Esophagus squamous epithelium (tissue), 4 donors: ENCODE measurements around the gene SLC8B1.

DNA sequence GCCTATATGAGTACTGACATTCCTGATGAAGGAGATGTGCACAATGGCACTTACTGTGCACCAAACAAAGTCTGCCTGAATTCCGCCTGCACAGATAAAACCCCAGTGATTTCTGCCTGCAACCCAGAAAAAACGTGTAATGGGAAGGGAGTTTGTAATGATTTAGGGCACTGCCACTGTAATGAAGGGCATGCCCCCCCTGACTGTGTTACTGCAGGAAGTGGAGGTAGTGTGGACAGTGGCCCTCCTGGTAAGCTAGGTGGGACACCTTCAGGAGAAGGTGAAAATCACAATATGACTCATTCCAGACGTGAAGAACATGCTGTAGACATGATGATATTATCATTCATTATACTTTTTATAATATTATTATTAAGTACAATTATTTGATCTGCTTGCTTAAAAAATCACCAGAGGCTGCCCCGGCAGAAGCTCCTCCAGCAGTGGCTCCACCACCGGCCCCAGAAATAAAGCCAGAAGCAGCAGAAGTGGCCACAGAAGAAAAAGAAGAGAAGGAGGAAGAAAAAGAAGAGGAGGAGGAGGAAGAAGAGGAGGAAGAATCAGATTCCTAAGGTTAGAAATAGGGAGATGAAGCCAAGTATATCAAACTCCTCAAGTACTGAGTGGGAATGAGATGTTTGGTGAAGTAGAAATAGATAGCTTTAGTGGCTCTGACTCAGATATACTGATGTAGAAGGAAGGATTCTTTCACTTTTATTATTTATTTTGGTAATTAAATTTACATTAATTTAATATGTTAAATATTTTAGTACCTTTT lies 59.3 kb downstream of the MAPKAPK5 start:
- PRO-cap, result no peak
- RAMPAGE, long total RNA, 4 experiments, result no peak in any of the 4 experiments

DNA sequence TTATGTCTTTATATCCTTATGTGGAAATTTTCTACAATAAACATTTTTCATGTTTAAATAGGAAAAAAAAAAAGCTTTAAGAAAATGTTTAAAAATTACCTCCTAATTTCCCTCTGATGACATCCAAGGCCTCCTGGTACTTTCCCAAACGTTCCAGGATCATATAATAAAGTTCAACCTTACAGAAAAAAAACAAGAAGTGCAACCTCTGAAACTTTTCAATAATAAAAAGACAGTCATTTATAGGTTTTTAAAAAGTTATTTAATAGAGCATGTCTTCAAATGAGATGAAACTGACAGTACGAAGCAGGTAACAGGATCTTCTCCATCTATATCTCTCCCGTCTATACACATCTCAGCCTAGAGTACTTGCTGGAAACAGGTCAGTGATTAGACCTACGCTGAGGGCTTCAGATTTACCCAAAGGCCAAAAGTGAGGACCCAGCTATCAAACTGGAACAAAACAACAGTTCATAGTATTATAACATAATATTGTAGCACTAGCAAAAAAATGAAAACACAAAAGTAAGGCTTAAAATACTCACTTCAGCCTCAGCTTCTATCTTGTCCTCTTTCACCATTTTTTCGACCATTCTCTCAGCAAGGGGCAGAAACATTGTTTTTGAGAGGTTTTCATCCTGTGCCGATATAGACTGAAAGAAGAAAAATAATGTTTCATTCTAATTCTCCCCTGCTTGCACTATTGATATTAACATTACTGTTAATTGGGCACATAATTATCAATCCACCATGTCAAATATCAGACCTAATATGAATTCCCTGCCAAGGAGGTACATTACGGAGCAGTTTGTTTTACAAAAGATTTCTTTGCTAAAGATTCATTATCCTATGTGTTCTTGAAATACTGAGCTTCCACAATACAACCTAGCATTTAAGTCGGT lies 30.2 kb downstream of the NAA25 start:
- PRO-cap, result no peak
- RAMPAGE, long total RNA, 4 experiments, result no peak in any of the 4 experiments

DNA sequence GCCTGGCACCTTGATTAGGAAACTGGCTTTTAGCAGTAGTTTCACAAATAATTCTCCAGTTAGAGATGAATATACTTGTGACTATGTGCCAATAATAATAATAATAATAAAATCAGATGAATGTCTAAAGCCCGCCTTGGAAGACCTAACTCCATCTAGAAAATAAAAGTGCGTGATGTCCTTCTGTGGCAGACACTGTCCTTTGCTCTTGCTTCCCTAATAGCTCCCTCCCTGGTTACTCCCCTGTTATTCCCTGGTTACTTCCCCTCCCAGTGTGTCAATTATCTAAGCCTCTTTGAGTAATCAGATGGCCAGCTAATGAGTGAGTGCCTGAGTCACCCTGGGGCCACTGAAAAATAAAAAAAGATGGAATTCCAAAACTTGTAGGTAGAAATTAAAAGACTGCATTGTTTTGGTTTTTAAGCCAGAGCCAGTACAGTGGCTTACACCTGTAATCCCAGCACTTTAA lies 8.4 kb upstream of the TRAFD1 start:
- PRO-cap, result no peak
- RAMPAGE, long total RNA, 4 experiments, result no peak in any of the 4 experiments

DNA sequence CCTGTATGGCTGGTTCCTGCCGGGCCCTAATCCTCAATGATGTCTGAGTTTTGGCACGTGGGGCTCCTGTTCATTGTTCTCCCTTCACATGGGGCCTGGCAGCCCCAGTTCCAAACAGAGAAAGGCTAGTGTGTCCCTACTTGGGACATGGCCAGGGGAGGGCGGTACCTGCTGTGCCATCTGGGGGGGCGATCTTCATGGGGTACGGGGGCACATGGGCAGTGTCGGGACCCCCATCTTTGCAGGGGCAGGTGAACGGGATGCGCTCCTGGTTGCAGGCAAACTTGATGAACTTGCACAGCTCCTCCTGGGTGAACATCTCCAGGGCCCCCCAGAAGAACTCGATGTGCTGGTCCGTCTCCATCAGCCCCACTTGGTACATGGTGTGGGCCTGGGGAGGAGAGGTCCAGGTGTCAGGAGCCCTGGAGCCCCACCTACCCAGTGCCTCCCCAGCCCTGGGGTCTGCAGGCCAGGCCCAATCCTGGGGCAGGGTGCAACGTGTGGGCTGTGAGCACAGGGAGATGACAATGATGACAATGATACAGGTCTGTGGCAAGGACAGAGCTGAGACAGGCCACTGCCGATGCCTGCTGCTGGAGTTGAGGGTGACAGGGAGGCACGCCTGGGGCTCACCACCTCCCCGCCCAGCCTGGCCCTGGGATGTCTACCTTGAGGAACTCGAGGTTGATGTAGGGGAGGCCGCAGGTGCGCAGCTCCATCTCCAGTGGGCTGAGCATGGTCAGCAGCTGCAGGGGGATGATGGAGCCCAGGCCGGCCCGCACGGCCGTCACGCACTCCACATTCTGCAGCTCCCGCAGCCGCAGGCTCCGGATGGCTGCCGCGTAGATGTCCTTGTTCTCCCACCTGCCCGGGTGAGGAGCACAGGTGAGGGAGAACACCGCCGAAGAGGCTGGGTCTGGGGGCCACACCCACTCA lies 37.8 kb downstream of the TRAFD1 start:
- PRO-cap, result no peak
- RAMPAGE, long total RNA, 4 experiments, result start-site peak on the minus strand in 1 of 4 experiments, centred at position 589 of the sequence, 15 reads per replicate

DNA sequence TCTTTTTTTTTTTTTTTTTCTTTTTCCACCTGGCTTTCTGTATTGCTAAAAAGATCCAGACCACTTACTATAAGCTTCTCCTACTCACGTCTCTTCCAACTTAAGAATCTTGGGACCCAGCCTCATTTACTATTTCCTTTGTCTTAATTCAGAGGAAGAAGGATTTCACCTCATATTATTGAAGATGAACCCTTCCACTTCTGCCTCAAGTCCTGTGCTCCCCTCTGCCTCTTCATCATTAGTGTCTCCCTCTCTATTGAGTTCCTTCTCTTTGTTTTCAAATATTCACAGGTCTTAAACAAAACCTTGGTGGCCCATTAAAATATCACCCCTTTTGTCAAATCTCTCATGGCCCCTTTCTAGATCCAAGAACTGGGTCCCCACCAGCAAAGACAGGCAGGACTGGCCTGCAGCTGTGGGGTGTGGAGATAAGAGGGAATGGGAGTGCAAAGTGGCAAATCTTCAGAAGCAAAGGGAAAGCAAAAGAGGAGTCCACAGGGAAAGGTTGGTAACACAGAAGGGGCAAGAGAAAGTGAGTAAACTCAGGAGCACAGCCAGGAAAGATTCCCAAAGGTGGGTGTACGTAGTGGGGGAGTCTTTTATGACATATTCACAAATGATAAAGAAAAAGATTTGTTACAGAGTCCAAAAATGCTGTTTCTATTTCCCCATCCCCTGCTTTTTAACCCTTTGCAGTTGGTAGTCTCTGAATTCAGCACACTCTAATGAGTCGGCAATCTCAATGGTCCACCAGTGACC lies 98.1 kb downstream of the HECTD4 start:
- PRO-cap, result no peak
- RAMPAGE, long total RNA, 4 experiments, result no peak in any of the 4 experiments

- PRO-cap, result no peak
- RAMPAGE, long total RNA, 4 experiments, result no peak in any of the 4 experiments
These were observed 1.3 kb downstream of the RPL6 start for GRCh38 chr12:112408015-112408592.

DNA sequence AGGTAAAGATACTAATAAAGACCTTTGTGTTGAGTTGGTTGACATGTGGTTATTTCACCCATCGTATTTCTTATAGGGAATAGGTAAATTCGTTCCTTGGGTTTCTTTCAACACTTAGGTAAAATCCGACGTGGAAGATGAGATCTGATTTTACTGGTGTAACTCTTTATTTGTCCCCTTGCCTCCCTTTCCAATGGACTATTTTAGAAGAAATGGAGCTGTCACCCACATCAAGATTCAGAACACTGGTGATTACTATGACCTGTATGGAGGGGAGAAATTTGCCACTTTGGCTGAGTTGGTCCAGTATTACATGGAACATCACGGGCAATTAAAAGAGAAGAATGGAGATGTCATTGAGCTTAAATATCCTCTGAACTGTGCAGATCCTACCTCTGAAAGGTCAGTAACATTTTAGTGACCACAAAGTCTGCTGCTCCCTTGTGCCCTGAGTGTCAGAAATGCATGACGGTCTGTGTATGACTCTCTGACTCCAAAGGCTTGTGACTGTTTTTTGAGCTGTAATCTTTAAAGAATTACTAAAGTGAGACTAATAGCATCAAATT lies 31.4 kb downstream of the PTPN11 start:
- PRO-cap, result no peak
- RAMPAGE, long total RNA, 4 experiments, result no peak in any of the 4 experiments

DNA sequence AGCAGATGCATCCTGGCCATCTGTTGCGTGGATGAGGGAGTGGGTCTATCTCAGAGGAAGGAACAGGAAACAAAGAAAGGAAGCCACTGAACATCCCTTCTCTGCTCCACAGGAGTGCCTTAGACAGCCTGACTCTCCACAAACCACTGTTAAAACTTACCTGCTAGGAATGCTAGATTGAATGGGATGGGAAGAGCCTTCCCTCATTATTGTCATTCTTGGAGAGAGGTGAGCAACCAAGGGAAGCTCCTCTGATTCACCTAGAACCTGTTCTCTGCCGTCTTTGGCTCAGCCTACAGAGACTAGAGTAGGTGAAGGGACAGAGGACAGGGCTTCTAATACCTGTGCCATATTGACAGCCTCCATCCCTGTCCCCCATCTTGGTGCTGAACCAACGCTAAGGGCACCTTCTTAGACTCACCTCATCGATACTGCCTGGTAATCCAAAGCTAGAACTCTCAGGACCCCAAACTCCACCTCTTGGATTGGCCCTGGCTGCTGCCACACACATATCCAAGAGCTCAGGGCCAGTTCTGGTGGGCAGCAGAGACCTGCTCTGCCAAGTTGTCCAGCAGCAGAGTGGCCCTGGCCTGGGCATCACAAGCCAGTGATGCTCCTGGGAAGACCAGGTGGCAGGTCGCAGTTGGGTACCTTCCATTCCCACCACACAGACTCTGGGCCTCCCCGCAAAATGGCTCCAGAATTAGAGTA lies 6.7 kb upstream of the OAS2 start:
- PRO-cap, result no peak
- RAMPAGE, long total RNA, 4 experiments, result no peak in any of the 4 experiments

DNA sequence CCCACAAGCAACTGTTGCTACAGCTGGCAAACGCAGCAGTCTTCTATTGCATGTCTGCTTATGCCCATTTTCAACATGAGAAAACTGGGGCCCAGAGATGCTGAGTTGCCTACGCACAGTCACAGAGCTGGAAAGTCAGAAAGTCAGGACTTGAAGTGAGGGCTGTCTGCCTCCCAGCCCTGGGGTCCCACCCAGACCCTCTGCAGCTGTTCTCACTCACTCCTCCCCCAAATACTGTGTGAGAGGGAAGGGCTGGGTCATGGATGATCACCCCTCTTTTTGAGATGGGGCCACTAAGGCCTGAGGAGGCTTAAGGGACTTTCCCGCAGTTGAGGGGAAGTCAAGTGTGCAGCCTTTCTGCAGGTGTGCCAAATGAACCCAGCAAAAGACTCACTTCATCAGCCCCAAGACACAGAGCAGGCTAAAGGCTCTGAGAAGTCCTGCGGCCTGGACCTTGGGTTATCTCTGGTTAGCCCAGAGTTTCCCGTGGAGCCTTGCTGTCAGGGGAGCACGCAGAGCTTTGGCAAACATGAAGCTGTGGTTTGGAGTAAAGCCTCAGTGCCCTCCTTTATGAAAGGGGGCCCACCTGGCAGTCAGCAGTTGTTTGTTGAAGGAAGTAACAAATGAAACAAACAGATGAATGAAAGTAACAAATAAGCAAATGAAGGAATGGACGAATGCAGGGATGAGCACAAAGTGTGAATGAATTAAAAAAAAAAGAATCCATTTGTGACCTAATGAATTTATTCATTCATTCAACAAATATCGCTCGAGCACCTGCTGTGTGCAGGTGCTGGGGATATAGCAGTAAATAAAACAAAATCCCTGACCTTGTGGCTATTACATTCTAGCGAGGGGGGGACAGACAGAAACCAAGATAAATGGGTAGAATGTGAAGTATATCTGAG lies 18.8 kb downstream of the DTX1 start:
- PRO-cap, result no peak
- RAMPAGE, long total RNA, 4 experiments, result no peak in any of the 4 experiments

DNA sequence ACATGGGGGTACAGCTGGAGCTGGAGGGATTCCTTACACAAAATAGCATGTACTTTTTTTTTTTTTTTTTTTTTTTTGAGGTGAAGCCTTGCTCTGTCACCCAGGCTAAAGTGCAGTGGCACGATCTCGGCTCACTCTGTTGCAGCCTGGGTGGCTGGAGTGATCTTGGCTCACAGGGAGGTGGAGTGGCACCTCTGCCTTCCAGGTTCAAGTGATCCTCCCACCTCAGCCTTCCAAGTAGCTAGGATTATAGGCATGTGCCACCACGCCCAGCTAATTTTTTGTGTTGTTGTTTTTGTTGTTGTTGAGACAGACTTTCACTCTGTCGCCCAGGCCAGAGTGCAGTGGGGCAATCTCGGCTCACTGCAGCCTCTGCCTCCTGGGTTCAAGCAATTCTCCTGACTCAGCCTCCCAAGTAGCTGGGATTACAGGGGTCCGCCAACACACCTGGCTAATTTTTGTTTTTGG lies 5.2 kb upstream of the RASAL1 start:
- PRO-cap, result no peak
- RAMPAGE, long total RNA, 4 experiments, result no peak in any of the 4 experiments

DNA sequence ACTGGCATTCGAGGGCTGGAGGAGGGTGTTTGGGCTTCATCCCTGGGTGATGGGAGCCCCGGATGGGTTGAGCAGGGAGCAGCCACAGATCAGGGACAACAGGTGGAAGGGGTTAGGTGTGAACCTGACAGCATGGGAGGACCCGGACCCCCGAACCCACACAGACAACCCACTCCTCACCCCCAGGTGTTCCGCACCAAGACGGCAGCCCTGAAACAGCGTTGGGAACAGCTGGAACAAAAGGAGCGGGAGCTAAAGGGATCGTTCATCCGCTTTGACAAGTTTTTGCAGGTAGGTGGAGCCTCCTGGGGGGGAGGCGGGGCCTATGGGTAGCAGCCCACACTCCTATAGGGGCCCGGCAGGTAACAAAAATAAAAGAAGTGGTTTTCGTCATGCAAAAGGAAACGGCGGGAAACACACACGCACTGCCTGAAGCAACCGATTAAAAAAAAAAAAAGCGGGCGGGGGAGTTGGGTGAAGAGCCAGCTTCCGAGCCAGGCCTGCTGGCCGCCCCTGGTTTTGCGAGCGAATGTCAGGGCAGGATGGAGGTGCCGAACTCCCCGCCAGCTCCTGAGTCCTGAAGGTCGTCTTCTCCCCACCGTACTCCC lies 3.2 kb downstream of the CFAP73 start:
- PRO-cap, result bidirectional peak, plus-strand start at position 397 of the sequence, minus-strand start at position 276 of the sequence
- RAMPAGE, long total RNA, 4 experiments, result no peak in any of the 4 experiments

GRCh38 chr12:113174811-113175332 lies 10.4 kb downstream of the DDX54 start:
- PRO-cap, result no peak
- RAMPAGE, long total RNA, 4 experiments, result no peak in any of the 4 experiments

DNA sequence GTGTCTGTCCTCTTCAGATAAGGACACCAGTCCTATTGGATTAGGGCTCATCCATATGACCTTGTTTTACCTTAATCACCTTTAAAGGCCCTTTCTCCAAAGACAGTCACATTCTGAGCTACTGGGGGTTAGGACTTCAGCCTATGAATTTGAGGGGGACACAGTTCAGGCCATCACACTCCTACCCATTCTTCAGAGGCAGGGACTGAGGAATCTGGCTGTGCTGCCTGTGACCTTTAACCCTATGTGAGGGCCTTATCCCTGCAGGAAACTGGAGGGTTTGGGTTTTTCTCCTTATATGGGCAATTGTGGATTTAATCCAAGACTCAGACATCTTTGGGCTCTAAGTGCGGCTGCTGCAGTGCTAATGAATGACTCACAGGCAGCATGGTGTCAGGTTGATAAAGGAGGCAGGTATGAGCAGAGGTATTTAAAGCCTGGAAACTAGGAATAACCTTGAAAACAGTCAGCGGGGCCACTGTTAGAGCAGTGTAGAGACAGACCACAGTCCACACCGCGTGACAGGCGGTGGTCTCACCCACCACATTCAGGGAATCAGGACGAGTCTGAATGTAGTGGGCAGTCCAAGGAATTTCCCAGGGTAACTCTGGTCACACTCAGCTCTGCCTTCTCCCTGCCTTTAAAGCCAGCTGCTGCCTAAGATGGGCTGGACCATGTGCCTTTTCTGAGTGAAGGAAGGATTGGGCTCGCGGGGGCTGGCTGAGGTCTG lies 10.3 kb downstream of the TPCN1 start:
- PRO-cap, result no peak
- RAMPAGE, long total RNA, 4 experiments, result no peak in any of the 4 experiments

GRCh38 chr12:113273016-113273332 lies 51.7 kb downstream of the TPCN1 start:
- PRO-cap, result no peak
- RAMPAGE, long total RNA, 4 experiments, result no peak in any of the 4 experiments

GRCh38 chr12:113285493-113286239 lies 49.2 kb downstream of the SLC8B1 start:
- PRO-cap, result no peak
- RAMPAGE, long total RNA, 4 experiments, result no peak in any of the 4 experiments

DNA sequence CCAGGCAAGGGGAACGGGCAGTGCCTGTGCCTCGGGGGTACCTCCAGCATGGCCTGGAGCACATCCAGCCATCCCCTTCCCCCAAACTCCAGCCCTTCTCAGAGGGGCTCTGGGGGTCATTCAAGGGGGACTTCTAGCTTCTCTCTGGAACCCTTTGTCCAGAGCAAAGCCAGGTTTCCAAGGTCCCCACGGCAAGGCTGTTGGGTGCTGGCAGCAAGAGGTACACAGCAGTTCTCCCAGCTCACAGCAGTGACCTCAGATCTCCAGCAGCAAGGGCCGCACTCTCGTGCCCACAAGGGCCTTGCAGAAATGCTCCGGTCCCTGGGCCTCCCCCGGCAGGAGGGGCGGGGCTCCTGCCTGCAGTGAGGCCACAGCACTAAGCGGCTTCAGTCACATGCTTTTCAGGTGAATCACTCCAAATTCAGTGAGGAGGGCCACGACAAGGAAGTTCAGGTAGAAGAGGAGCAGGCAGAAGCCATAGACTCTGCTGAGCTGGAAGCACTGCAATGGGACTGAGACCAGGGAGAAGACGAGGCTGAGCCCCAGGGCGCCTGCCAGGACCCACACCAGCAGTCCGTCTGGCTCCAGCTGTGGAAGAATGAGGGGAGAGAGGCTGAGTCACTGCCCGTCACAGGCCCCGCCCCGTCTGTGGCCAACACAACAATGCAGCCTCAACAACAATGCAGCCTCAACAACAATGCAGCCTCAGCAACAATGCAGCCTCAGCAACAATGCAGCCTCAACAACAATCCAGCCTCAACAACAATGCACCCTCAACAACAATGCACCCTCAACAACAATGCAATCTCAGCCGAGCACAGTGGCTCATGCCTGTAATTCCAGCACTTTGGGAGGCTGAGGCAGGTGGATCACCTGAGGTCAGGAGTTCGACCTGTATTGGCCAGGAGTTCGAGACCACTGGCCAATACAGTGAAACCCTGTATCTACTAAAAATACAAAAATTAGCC lies 35.2 kb downstream of the SLC8B1 start:
- PRO-cap, result bidirectional peak, plus-strand start at position 456 of the sequence, minus-strand start at position 280 of the sequence; unidirectional peak, minus-strand start at position 590 of the sequence
- RAMPAGE, long total RNA, 4 experiments, result no peak in any of the 4 experiments

DNA sequence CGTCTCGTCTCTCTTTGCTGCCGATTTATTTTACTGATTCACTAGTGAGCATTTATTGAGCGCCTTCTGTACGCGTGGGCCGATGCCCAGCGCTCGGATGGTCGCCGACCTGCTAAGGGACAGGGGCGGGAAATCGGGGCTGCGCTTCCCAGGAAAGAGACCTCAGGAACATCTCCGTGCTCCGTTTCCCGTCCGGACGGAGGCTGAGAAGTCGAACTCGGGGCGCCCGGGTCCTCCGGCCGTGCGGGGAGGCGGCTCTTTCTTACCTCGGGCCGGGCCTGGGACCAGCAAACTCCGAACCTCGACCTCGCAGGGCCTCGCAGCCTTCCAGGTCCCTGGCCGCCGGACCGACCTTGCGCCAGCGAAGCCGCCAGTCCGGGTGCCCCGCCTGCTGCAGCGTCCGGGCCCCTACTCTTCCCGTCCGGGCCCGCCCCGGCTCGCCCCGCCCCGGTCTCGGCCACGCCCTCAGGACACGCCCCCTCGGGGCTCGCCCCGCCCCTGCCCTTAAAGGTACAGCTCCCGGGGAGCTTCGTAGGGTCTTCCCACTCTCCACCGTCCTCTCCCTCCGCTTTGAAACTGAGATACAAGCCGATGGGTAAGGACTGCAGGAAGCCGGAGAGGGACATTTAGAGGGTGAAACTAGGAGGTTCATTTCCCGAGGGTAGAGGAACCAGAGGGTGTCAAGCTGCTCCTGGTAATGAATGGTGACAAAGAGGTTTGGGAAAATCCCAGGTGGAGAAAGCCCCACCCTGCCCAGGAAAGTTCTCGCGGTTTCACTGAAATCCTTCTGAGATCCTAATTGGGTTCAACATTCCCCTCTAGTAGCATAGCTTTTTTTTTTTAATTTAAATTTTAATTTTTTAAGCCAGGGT lies at the start of gene SLC8B1:
Gene SLC8B1, minus strand, starts transcription at position 383 of the 872 bp plus-strand sequence.
- PRO-cap, result unidirectional peak, minus-strand start at position 381 of the sequence
- RAMPAGE, long total RNA, 4 experiments, result start-site peak on the minus strand in 3 of 4 experiments, centred at positions 363 to 390 of the sequence, 23 to 343 reads per replicate

- PRO-cap, result no peak
- RAMPAGE, long total RNA, 4 experiments, result no peak in any of the 4 experiments
These were observed 1.1 kb downstream of the PLBD2 start for GRCh38 chr12:113359394-113359975.

DNA sequence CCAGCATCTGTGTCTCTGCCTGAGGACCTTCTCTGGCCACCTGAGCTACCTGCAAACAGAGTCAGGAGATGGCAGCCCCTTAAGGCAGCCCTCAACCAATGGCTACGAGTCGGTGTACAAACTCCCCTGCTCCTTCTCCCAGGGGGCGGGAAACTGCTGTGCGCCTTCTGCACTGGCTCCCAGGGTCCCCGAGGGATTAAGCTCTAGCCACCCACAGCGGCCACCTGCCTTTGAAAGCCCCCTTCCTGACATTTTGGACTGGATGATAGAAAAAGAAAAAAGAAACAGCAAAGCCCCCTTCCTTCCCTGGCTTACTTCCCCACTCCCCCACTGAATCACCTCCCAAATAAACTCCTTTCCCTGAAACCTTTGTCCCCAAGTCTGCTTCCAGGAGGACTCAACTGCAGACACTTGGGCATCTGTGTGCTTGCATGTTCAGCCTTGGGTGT lies 6.1 kb downstream of the SDS start:
- PRO-cap, result no peak
- RAMPAGE, long total RNA, 4 experiments, result no peak in any of the 4 experiments

DNA sequence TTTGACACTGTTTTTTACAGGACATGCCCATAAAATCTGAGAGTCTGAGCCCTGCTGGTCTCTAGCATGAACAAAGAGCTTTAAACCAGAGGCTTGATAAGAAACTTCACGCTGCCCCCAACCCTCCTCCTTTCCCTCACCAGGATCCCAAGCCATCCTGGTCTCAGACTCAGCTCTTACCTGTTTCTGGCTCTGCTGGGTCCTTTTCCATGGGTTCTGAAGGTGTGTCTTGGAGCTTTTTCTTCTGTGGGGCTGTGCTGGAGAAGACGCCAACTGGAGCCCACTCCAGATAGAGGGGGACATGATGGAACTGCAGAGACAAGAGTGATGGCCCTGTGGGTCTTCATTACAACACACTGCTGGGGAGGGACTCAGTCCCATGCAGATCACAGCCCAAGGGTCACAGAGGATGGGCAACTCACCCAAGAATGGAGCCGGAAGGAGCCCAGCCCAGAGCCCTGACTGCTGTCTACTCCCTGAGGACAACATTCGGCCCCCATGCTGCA lies 29.2 kb downstream of the RBM19 start:
- PRO-cap, result no peak
- RAMPAGE, long total RNA, 4 experiments, result no peak in any of the 4 experiments